Cerebral cortex (tissue), 2 donors: ENCODE results near the genes SRCAP and TMEM265.

GRCh38 chr16:30398513-30399587 is 3.6 kb downstream of the ZNF48 start:
- PRO-cap, 2 experiments, result no peak in any of the 2 experiments

DNA sequence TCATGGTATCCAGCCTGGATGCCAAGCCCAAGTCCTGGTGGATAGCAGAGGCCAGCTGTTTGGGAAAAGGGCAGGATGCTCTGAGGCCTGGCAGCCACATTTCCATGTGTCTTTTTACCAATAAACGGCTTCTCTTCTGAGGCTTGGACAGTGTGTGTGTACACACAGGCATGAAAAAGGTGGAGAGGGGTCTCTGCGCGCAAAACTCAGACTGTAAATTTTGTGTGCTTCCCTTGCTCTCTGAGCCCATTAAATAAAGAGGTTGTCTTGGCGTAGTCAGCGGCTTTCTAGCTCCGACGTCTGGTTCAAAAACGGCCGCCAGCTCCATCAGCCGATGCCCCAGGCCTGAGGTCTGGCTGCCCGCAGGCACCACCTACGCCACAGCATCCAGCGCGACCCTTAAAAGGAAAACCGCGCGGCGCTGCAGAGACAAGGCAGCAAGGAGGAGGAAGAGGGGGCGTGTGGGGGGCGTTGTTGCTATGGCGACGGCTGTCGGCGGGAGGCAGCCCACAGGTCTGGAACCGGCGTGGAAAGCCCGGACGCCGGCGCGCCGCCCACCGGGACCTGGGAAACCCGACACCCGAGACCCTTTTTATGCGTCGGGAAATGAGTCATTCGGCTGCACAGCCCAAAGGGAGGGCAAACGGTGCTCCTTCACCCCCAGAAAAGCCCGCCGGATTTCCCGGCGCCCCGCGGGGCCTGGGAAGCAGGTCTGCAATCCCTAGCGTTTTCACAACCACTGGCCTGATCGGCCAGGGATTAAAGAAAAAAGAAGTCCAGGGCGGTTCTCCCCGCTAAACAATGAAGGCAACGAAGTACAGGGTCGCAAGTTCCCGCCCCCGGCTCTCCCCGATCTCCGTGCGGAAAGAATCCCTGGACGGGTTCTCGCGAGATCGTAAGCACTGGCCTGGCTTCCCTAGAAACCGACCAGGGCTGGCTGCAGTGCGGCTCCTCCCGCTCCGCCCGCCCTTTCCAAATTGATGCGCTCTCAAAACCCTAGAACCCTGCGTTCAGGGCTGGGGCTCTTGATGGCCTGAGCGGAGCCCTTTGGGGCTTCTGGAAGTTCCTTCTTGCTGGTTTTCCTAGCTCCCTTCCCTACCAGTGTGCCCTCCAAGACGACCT is 5.0 kb downstream of the ZNF48 start:
- PRO-cap, 2 experiments, result peak in 1 of 2 experiments; most common plus-strand start position 510 of the sequence (in 1); most common minus-strand start position 566 of the sequence (in 1)

DNA sequence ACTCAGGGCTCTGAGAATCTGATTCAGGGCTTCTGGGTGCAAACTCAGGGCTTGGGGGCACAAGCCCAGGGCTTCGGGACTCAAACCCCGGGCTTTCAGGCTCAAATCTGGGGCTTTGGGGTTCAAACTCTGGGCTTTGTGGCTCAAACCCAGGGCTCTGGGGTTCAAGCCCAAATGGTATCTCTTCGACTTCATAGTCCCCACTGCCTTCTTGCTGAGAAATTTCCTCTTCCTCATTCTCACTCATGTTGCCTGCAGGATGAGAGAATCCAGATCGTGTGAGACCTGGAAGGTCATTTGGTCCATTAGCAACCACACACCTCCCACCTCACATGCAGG is 597 bp downstream of the ZNF768 start:
- PRO-cap, 2 experiments, result no peak in any of the 2 experiments

GRCh38 chr16:30573339-30574277 is 2.1 kb upstream of the ZNF688 start:
- PRO-cap, 2 experiments, result no peak in any of the 2 experiments

- PRO-cap, 2 experiments, result no peak in any of the 2 experiments
Observed at GRCh38 chr16:30602884-30603572, 7.2 kb downstream of the ZNF689 start.

DNA sequence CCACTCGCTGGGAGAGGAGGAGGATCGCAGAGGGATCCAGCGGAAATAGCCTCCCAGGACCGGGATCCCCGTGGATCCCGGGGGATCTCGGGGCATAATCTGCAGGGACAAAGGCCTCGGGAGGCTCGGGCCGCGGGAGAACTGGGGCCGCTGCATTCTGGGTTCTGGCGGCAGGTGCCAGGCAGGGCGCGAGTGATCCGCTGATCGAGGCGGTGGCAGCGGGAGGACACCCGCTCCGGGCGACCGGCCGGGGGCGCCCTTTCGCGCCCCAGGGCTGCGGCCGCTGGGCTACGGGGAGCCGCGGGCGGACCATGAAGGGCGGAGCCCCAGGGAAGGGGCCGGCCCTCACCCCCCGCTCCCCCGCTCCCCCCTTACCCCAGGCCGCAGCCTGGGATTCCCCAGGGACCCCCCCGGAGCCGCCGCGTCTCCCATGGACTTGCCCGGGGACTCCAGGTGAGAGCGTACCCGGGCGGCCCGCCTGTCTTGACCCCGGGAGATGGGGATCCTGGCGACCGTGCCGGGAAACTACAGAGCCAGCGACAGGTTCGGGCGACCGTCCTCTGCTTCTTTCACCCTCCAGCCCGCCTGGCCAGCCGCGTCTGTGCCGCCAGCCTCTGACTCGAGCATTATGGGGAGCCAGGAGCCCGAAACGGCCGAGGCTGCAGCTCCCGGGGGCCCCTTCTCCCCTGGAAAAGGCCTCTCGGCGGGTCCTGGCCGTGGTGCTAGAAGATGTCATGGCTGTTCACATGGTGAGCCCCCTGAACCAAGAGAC is 642 bp downstream of the PRR14 start:
- PRO-cap, 2 experiments, result peak in 1 of 2 experiments; most common plus-strand start position 203 of the sequence (in 1); most common minus-strand start position 166 of the sequence (in 1)

- PRO-cap, 2 experiments, result no peak in any of the 2 experiments
Observed at GRCh38 chr16:30651988-30652235, 1.2 kb downstream of the PRR14 start.

DNA sequence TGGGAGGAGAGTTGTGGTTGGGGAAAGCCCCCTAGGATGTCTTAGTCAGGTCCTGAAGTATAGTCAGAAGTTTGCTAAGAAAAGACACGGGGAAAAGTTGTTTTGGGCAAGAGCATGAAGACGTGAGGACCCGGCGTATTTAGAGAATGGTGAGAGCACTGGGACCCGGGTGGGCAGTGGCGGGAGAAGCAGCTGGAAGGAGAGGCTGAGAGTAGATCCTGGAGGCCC is 2.6 kb downstream of the FBRS start:
- PRO-cap, 2 experiments, result no peak in any of the 2 experiments

GRCh38 chr16:30663976-30665193 is 6.2 kb downstream of the FBRS start:
- PRO-cap, 2 experiments, result no peak in any of the 2 experiments

- PRO-cap, 2 experiments, result peak in 2 of 2 experiments; most common minus-strand start chr16:30699060 (in 2)
Observed at GRCh38 chr16:30698931-30699228, at the start of gene SRCAP. SRCAP (plus strand) TSS chr16:30699171.

- PRO-cap, 2 experiments, result no peak in any of the 2 experiments
Observed at GRCh38 chr16:30740265-30741045, at the start of gene TMEM265. TMEM265 (plus strand) TSS chr16:30740642.

DNA sequence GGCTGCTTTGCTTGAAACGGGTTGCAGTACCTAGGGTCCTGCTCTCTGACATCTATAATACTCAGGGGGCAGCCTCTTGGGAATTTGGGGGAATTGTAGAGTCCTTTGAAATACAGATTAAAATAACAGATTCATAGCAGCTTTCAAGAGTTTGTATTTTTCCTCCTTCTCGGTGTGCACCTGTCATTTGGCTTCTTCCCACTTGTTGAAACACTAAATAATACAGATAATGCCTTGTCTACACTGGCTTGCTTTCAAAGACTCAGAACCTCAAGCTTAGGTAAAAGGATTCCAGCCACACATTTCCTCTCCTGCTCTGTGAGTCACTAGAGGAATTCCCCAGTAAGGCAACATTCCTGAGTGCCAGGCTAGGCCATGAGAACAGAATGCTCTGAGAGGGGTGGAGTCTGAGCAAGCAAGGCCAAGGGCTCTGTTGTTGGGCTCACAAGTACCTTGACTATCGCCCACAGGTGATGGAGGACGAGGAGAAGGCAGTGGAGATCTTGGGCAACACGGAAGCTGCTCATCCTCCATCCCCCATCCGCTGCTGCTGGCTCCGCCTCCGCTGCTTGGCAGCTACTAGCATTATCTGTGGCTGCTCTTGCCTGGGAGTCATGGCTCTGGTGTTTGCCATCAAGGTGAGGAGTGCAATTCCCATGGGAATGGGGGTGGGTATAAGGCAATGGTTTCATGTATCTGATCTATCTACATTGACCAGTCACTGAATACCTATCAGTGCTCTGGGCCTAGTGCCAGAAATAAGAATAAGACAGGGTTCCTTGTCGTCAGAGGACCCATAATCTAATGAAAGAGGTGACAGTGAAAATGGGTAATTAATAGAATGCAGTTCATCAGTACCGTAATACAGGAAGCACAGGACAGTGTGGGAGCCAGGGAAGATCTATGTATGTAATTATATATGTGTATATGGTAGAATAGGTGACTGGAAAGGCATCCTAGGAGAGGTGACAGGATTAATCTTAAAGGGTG is 1.1 kb downstream of the TMEM265 start:
- PRO-cap, 2 experiments, result no peak in any of the 2 experiments

DNA sequence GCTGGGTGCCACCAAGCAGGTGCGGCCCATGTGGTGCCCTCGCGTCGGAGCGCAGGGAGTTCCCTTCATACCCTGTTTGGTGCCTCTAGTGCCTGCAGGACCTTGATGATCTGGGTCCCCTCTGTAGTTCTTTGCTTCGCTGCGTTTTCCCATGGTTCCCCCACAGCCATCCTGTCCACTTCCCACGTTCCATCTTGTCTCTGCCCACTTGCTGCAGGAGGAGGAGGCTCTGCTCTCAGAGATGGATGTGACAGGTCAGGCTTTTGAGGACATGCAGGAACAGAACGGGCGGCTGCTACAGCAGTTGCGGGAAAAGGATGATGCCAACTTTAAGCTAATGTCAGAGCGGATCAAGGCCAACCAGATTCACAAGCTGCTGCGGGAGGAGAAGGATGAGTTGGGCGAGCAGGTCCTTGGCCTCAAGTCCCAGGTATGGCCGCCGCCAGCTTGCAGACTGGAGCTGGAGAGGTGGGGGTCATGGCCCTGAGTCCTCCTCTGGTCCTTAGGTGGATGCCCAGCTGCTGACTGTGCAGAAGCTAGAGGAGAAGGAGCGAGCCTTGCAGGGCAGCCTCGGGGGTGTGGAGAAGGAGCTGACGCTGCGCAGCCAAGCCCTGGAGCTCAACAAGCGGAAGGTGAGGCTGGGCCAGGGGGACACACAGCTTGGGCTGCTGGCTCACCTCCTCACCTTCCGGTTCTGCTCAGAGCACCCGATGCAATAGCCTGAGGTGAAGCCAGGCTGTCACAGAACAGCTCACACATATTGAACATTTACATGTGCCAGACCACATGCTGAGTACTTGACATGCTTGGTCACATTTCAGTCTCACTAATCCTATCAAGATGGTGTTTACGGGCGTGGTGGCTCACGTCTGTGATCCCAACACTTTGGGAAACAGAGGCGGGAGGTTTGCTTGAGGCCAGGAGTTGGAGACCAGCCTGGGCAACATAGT is 7.1 kb downstream of the RNF40 start:
- PRO-cap, 2 experiments, result no peak in any of the 2 experiments

- PRO-cap, 2 experiments, result no peak in any of the 2 experiments
Observed at GRCh38 chr16:30780736-30781657, 6.0 kb downstream of the ZNF629 start.

DNA sequence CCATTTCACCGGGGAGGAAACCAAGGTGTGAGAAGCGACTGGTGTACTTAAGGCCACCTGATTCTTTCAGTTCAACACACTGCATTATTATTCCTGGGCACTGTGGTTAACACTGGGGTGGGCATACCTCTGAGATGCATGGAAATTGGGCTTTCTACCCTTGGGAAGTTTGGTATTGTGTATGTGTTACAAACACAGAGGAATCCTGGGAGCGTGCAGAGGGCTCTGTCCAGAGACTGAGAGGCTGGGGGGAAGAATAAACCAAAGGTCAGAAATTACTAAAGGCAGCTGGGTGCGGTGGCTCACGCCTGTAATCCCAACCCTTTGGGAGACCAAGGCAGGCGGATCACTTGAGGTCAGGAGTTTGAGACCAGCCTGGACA is 939 bp upstream of the ZNF629 start:
- PRO-cap, 2 experiments, result no peak in any of the 2 experiments

DNA sequence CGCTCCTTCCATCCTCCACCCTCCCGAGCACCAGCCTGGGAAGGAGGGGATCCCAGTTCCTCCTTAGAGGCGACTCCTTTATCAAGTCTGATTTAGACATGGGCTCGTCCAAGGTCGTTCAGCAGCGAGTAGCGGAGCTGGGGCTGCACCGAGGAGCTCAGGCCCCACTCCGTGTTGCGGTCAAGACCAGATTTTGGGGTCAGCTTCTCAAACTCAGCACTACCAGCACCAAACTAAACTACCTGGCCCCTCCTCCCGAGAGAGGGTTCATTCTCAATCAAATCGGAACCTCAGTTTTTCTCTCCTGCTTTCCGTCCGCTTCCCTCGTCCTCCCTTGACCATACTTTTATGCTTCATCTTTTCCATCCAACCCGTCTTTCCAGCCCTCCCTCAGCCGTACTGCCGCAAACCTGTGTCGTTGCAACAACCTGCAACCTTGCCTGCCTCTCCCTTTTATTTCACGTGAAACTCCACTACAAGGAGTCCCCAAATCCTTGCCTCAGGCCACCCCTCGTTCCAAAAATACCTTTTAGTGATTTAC is 19.1 kb upstream of the ZNF629 start:
- PRO-cap, 2 experiments, result no peak in any of the 2 experiments

GRCh38 chr16:30839207-30839997 is 52.4 kb upstream of the ZNF629 start:
- PRO-cap, 2 experiments, result no peak in any of the 2 experiments

DNA sequence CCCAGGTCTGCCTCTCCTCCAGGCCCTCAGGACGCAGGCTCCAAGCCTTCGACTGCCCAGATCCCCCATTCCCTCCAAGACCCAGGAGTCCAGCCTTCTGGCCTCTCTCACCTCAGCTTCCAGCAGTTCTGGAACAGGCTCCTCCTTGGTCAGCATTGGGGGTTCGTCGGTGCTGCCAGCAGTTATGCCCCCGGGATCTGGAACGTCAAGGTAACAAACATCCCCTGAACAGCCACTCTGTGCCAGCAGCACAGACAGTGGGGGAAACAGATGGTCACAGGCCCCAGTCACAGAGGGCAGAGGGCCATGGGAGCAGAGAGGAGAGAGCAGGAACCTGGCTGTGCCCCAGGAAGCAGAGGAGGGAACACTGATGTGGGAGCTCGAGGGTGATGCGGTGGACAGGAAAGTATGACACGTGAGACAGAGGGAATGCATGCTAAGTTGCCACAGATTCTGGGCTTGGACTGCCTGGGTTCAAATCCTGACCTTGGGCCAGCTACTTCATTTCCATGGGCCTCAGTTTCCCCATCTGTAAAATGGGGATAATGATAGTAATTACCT is 5.0 kb downstream of the BCL7C start:
- PRO-cap, 2 experiments, result no peak in any of the 2 experiments

- PRO-cap, 2 experiments, result no peak in any of the 2 experiments
Observed at GRCh38 chr16:30934820-30935512, 11.6 kb downstream of the FBXL19 start.

GRCh38 chr16:30976199-30976950 is 8.6 kb upstream of the HSD3B7 start:
- PRO-cap, 2 experiments, result no peak in any of the 2 experiments